Neural progenitor cell (in vitro differentiated cells): ENCODE results near the genes OASL and SETD1B.

DNA sequence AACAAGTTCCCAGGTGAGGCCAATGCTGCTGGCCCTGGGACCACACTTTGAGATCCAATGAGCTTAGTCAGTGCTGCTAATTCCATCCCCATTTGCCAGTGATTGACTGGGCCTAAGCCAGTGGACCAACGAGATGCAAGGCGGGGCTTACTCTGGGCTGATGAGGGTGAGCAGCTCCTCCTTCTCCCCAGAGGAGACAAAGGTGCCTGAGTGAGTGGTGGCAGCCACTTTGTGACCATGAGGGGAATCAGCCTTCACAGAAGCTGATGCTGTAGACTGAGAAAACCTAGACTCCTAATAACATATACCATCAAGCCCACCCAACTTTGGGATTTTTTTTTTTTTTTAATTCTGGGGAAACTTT, 23.1 kb upstream of the HNF1A start:
- RAMPAGE, long total RNA = no peak

DNA sequence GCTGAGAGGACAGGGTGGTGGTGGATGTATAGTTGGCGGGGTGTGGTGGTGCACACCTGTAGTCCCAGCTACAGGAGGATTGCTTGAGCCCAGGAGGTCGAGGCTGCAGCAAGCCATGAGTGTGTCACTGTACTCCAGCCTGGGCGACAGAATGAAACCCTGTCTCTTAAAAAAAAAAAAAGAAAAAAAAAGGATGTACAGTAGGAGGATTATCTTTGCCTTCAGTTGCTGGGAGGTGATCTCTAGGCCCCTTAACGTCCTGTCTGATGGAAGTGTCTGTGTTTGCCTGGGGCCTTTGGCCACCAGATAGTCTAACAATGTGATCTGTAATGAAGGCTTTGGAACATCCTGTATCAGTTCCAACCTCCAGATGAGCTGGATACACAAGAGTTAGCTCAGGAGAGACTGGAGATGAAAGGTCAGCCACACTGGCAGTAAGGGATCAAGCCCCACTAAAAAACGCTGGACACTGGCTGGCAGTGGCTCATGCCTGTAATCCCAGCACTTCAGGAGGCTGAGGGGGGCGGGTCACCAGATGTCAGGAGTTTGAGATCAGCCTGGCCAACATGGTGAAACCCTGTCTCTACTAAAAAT, 19.2 kb upstream of the HNF1A start:
- RAMPAGE, long total RNA = no peak

GRCh38 chr12:121015429-121016334, 605 bp downstream of the C12orf43 start:
- RAMPAGE, long total RNA = no peak

GRCh38 chr12:121038564-121039527, at the start of gene OASL:
Gene OASL (minus strand): TSS chr12:121039246.
- RAMPAGE, long total RNA = no peak

DNA sequence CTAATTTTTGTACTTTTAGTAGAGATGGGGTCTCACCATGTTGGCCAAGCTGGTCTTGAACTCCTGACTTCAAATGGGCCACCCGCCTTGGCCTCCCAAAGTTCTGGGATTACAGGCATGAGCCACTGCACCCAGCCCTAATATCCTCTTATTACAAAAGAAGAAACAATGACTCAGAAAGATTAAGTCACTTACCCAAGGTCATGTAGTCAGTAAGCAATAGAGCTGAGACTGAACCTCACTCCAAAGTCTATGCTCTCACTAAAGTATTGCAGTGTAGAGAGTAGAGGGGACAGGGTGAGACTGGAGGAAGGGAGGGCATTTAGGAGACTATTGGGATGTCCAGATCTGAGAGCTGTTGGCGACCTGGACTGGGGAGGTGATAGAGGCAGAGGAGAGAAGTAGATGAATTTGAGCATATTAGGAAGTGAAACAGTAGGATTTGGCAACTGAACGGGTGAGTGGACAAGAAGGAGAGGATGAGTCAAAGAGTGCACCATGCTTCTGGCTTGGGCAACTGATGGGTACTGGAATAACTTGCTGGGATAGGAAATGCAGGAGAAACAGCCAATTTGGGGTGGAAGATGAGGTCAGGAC, 11.8 kb downstream of the P2RX7 start:
- RAMPAGE, long total RNA = no peak

DNA sequence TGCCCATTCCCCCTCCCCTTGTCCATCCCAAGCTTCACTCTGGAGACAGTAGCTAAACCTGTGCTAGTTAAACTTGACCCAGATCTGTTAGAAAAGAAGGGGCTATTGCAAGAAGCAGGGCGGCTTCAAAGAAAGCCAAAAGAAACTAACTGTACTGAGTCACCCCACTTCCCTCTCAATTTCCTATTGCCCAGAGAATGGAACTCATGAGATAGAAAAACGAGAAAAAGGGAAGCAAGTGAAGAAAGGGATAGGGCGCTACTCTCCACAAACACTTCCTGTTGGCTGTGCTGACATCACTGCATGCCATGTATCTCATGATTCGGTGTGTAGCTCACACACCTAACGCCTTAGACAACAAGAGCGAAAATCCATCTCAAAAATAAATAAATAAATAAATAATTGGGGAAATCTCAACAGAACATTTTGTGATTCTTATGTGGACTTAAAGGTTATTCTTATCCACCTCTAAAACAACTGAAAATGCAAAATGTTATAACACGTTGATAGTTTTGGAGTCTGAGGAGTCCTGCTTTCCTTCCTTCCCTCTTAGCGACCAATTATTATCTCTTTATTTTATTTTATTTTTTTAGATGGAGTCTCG, 13.0 kb upstream of the P2RX4 start:
- RAMPAGE, long total RNA = no peak

DNA sequence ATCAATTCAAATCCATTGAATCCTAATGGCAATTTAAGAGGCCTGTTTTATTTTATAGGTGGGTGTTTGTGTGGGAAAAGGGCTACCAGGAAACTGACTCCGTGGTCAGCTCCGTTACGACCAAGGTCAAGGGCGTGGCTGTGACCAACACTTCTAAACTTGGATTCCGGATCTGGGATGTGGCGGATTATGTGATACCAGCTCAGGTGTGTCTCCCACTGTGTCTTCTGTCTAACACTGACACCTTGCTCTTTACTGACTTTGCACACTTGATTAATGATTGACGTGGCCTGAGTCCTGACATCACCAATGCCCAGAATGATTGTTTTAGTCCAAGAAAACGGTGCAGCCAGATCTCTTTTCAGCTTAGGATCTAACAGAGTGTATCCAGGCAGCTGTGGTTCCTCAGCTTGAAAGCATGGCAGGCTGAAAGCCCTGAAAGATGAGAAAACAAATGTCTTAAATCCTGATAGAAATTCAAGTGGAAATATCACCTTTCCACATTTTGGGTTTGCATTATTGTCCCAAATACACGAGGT, 7.2 kb downstream of the P2RX4 start:
- RAMPAGE, long total RNA = no peak

- RAMPAGE, long total RNA = no peak
Measured at GRCh38 chr12:121227137-121227801, 17.3 kb downstream of the P2RX4 start.

DNA sequence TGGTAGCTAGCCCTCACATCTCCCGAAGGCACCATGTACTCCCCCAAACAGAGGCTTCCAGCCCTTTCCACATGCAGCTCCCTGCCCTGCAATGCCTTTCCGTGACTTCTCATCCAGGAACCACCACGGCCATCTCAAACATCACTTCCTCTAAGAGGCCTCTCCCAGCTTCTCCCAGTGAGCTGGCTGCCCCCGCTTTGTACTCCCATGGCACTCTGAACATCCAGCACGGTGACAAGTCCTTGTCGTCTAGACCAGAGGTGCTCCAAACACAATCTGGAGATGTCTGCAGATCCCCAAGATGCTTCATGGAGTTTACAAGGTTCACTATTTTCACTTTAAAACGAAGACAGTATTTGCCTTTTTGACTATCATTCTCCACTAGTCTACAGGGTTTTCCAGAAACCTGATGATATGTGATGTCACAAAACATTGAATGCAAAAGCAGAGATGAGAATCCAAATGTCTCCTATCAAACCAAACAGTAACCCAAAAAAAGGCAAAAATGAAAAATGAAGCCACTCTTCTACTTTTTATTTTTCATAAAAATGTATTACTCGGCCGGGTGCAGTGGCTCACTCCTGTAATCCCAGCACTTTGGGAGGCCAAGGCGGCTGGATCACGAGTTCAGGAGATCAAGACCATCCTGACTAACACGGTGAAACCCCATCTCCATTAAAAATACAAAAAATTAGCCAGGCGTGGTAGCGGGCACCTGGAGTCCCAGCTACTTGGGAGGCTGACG, 34.7 kb downstream of the CAMKK2 start:
- RAMPAGE, long total RNA = no peak

DNA sequence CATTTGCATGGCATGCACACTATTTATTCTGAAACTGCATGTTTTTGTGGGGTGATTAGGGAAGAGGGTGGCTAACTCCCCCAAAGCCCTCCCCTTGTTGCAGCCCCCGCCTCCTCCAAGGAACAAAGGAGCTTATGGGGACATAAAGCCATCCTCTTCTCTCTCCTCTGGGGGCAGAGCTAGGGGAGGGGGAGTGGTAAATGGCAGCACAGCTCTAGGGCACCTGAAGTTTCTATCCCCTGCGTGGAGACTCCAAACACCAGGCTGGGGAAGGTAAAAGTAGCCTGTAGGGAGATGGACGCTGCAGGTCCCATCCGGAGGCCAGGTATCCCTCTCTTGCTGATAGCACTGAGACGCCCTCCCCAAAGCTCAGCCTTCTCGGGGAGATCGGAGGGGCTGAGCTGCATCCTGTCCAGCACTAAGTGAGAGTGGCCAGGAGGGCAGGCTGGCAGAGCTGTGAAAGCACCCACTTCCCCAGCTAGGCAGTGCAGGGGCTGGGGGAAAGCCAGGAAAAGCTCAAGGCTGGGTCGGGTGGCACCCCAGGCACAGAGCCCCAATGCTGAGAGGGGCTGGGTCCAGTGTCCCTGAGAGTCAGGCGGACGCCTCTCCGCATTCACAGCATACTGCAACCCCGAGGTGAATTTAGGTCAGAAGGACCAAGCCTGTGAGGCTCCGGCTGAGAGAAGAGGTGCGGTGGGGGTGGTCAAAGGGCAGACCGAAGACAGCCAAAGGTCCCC, 961 bp downstream of the CAMKK2 start:
- RAMPAGE, long total RNA = no peak

DNA sequence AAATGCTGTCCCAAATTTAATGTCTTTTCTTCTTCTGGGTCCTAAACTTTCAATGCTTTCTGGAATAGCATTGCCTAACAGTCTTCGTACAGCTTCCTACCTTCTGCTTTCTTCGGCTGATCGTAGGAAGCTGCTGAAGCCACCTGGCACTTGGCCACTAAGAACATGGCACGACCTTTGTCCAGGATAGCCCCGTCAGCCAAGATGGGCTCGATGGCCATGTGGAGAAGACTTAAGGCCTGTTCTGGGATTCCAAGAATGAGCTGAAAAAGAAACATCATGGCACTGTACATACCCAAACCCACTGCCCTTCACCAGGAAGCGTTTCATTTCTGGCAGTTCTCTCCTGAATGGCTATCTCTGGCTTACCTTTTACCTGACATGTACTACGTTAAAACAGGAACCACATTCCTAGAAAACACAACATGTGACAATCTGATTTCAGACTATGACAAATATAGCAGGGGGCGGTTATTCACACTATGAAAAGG, 13.1 kb upstream of the CAMKK2 start:
- RAMPAGE, long total RNA = no peak

- RAMPAGE, long total RNA = no peak
Measured at GRCh38 chr12:121419908-121420448, 20.1 kb downstream of the RNF34 start.

DNA sequence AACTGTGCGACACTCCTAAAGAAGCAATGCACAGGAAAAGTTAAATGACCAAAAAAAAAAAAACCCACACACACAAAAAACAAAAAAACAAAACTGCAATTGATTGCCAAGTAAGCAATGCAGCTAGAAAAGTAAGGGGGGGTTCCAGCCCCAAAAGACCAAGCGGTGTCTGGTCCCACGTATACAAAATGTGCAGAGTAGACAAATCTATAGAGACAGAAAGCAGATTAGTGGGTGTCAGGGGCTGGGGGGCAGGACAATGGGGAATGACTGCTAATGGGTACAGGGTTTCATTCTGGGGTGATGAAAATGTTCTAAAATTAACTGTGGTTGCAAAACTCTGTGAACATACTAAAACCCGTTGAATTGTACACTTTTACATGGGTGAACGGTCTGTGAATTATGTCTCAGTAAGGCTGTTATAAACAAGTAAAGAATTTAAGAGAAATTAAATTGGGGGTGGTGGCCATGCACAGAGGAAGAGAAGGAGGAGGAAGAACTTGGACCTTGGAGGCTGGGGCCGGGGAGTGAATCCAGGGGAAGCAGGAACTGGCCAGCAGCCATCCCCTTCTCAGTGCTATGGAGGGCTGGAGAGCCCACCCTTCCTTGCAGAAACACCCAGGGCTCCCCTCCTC, 45.5 kb downstream of the KDM2B start:
- RAMPAGE, long total RNA = no peak

- RAMPAGE, long total RNA = no peak
Measured at GRCh38 chr12:121536335-121536880, 44.4 kb downstream of the KDM2B start.

GRCh38 chr12:121560144-121560780, 20.6 kb downstream of the KDM2B start:
- RAMPAGE, long total RNA = no peak

DNA sequence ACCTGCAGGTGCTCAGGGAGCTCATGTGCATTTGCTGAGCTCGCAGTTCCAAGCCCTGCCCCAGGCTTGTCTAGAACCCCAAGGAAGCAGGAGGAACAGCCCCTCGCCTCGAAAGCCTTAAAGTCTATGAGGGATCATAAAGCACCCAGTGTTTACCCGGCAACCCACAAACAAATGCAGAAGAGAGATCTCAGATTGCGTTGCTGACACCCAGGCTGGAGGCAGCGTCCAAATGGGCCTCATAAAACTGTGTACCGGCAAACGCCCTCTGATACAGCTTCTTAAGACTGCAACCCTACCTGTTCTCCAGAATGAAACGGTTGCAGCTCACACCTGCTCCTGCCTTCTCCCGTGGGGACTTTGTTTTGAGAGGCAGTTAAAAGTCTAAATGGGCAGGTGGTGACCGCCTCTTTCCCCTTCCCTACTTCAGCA, 6.7 kb downstream of the KDM2B start:
- RAMPAGE, long total RNA = no peak

DNA sequence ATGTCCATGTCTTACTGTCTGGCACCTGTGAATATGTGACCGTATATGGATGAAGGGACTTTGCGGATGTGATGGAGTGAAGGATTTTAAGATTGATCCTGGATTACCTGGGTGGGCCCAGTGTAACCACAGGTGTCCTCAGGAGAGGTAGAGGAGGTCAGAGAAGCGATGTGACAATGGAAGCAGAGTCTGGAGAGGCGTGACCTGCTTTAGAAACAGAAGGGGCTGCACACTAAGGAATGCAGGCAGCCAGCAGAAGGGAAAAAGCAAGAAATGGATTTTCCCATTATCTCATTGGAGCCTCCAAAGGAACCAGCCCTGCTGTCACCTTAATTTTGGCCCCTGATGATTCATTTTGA, 27.8 kb upstream of the KDM2B start:
- RAMPAGE, long total RNA = no peak

- RAMPAGE, long total RNA = no peak
Measured at GRCh38 chr12:121795825-121796450, 2.5 kb upstream of the RHOF start.

- RAMPAGE, long total RNA = no peak
Measured at GRCh38 chr12:121803731-121804428, at the start of gene SETD1B. Gene SETD1B (plus strand): TSS chr12:121804009.

DNA sequence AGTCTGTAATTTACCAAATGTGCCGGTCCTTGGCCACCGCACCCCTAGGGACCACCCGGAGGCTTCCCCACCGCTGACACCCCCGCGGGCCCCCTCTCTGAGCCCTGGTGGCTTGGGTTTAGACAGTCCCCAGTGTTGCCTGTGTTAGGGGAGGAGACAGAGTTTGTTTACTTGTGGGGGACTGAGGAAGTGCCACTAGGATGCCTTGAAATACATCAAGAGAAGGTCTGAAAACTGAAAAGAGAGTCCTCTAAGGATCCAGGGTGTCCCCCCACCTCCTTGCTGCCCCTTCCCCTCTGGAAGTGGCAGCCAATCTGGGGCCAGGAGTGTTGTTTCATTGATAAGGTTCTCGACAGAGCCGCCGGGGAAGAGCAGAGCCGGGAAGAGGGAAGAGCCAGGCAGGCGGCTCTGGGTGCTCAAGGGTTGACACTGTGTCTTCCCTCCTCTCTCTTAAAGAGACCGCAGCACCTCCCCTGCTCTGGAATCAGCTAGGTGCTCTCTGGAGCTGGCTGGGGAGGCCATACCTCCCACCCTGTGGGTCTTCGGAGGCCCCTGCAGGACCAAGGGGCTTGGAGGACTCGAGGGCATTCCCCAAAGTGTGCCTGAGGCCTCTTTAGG, 2.6 kb downstream of the SETD1B start:
- RAMPAGE, long total RNA = no peak